SK-N-DZ (cell line): ENCODE measurements around a stretch of chr4.

DNA sequence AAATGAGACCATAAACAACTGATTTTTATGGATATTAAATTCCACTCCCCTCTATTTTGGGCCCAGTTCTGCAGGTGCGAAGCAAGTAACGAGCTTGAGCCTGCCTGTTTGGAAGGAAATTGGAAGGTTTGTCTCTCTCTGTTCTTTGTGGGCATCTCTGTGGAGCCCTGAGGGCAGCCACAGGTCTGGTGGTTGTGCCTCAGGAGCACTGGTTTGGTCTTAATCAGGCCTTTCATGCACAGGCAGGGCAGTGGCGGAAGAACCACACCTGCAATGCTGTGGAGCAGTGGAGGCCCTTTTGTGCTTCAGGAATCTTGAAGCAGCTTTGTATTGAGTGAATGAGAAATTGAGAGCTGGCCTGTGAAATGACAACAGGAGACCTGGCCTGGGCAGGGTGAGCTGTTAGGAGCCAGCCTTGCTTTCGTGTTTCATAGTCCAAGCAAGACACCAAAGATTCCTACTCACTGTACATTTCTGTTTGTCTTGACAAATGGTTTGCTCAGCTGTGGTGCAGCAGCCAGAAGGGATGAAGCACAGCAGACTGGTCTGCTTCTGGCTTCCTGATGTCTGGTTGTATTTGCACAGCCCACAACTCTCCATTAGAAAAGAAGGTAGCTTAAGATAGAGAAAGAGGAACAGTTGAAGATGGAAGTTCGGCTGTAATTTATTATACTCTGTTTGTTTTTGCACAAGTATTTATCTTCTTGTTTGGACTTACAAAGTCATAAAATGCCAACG lies 96.6 kb downstream of the GATB start:
RAMPAGE:
- cytosol, long total RNA, result no peak
- nucleus, long total RNA, result no peak

RAMPAGE:
- cytosol, long total RNA, result no peak
- nucleus, long total RNA, result no peak
Measured at GRCh38 chr4:151664919-151666017, 95.5 kb downstream of the GATB start.

RAMPAGE:
- cytosol, long total RNA, result no peak
- nucleus, long total RNA, result no peak
Measured at GRCh38 chr4:151806598-151806902, 45.7 kb upstream of the GATB start.

DNA sequence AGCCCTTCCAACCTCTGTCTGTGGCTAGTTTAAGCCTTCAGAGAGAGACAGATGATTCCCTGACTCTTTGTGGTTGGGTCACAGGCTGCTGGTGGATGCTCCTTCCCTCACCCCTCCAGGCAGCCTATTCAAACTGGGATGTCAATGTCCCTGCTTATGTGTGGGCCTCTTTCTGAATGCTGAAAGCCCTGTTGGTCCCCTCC lies 148.7 kb upstream of the GATB start:
RAMPAGE:
- cytosol, long total RNA, result no peak
- nucleus, long total RNA, result no peak

GRCh38 chr4:152412348-152412774 lies 123.5 kb downstream of the FBXW7 start:
RAMPAGE:
- cytosol, long total RNA, result no peak
- nucleus, long total RNA, result no peak

RAMPAGE:
- cytosol, long total RNA, result no peak
- nucleus, long total RNA, result no peak
Measured at GRCh38 chr4:152507203-152507402, 28.8 kb downstream of the FBXW7 start.

DNA sequence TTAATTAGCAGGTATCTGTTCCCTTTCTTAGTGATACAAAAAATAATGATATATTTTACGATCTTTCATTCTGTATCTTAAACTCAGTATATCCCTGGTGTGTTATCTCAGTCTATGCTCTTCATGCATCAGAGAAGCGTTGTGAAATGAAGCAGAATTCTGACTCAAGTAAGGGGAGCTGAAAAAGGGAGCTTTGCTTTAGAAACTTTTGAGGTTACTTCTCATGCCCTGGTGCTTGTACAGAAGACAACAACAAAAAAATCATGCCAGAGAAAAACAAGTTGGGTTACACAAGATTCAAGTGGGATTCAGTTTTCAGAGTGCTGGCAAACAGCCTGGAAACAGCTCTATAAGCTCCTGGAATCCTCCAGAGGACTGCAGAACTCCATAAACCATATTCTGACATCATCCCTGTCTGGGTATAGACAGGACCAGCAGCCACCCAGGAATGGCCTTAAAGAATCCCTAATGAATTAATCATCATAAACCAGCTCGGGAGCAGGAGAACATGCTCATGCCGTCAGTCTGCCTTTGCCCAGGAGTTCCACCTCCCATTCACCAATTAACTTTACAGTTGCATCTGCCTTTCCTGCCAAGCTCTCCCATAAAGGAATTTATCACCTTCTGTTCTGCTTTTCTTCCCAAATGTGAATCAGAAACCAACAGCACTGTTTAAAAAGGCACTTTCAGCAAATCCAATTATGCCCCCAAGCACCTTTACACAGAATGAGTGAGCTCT lies 54.4 kb upstream of the FBXW7 start:
RAMPAGE:
- cytosol, long total RNA, result no peak
- nucleus, long total RNA, result no peak

GRCh38 chr4:152691285-152691785 lies 11.5 kb upstream of the TMEM154 start:
RAMPAGE:
- cytosol, long total RNA, result no peak
- nucleus, long total RNA, result no peak

DNA sequence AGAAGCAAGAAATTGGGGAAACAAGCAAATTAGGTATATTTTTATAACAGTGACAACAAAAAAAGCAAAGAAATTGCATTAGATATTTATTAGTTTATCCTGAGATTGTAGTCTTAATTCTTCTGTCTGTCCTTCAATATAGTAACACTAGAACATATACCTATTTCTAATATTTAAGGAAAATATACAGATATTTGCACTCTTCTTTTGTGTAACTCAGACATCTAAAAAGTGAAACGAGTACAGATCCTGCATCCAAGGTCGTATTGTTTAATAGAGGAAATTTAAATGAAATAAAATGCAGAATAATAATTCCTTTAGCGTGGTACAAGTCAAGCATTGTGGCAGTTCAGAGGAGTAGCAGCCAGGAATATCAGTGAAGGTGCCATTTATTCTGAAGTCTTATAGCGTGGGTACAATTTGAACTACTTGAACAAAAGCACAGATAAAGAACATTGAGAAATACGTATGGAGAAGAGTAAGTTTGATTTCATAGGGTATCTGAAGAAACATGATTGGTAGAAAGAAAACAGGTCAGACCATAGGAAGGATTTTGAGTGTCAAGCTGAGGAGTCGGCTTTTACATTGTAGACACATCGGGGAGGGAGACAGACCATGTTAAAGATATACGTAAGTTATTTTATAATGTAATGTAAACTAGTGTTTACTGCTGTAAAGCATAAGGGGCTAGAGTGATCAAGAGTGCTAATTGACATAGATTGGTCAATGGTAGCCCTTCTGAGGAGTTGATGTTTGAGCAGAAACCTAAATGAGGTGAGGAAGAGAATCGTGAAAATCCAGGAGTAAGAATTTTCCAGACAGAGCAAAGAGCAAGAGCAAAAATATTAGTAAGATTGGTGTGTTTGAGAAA lies 21.0 kb downstream of the ARFIP1 start:
RAMPAGE:
- cytosol, long total RNA, result no peak
- nucleus, long total RNA, result no peak

RAMPAGE:
- cytosol, long total RNA, result no peak
- nucleus, long total RNA, result no peak
Measured at GRCh38 chr4:152957251-152958280, 21.4 kb downstream of the FHDC1 start.

RAMPAGE:
- cytosol, long total RNA, result no peak
- nucleus, long total RNA, result no peak
Measured at GRCh38 chr4:152985718-152986091, 49.6 kb downstream of the FHDC1 start.

DNA sequence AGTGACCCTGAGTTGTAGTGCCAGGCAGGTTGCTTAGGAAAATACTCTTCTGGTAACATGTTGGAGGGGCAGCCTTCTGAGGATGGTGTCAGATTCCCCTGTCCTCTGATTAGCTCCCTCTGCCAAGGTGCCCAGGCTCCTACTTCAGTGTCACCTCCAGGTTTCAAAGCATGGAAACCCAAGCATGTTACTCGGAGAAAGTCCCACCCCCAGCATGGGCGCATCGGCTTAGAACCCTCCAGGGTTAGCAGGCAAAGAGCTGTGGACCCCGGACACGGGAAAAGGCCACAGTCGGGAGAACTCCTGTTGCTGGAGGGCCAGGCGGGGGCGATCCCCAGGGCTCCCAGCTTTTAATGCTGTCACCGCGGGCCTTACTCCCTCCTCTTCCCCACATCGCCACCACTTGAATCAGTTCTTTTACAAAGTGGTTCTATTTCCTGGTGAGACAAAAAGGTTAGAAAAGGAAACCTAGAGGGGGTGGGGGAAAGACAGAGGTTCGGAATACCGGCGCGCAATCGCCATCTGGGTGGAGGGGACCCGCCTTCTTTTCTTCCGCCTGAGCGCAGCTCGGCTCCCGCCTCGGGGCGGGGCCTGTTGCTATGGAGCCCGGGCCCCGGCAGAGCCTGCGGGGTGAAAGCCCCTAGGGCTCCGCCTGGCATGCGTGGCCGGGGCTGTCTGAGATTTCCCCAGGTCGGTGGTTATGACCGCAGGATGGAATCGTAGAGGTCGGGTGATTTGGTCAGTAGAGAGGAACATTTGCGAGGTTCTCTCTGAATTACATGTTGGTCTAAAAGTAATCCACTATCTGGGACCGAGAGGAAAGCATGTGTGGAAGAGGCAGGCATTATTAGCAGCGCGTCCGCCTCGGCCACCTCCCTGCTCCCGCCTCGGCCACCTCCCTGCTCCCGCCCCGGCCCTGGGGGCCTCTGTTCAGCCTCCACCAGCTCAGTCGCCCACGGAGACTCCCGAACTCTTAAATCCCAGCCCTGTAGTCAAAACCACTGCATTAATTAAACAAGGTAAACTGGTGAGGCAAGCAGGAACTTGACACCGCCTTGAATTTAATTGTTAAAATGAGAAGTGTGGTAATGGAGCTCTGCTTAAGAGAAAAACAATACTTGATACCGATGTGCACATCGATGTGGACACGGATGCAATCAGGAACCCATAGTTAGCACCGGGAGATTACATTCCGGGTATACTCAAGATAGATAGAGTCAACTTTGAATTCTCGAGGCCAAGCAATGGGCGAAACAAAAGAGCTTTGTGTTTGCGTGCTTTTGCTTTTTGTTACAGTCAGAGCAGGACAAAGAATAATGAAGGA lies 44.9 kb downstream of the TRIM2 start:
RAMPAGE:
- cytosol, long total RNA, result no peak
- nucleus, long total RNA, result no peak

DNA sequence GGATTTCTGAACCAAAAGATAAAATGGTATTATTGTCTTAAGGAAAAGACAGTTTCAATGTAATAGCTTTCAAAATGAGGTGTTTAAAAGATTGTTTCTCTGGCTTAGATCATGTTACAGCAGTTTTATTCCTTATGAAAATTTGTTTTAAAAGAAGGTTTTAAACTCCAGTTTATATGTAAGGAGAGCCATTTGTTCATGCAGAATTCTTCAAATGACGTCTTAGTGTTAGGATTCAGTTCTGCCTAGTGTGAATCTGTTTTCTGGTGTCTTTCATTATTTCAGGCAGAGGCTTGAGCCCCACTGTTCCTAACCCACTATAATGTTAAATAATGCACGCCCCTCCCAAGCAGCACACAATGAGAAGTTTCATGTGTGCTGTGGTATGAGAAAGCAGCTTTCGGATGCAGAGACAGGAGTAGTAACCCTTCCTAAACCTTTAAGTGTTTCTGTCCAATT lies 54.4 kb downstream of the TRIM2 start:
RAMPAGE:
- cytosol, long total RNA, result no peak
- nucleus, long total RNA, result no peak

DNA sequence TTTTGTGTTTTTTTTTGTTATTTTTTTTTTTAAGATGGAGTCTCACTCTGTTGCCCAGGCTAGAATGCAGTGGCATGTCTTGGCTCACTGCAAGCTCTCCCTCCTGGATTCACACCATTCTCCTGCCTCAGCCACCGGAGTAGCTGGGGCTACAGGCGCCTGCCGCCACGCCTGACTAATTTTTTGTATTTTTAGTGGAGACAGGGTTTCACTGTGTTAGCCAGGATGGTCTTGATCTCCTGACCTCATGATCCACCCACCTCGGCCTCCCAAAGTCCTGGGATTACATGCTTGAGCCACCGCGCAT lies 61.0 kb downstream of the TRIM2 start:
RAMPAGE:
- cytosol, long total RNA, result no peak
- nucleus, long total RNA, result no peak

RAMPAGE:
- cytosol, long total RNA, result no peak
- nucleus, long total RNA, result no peak
Measured at GRCh38 chr4:153346873-153347435, 2.5 kb downstream of the MND1 start.

DNA sequence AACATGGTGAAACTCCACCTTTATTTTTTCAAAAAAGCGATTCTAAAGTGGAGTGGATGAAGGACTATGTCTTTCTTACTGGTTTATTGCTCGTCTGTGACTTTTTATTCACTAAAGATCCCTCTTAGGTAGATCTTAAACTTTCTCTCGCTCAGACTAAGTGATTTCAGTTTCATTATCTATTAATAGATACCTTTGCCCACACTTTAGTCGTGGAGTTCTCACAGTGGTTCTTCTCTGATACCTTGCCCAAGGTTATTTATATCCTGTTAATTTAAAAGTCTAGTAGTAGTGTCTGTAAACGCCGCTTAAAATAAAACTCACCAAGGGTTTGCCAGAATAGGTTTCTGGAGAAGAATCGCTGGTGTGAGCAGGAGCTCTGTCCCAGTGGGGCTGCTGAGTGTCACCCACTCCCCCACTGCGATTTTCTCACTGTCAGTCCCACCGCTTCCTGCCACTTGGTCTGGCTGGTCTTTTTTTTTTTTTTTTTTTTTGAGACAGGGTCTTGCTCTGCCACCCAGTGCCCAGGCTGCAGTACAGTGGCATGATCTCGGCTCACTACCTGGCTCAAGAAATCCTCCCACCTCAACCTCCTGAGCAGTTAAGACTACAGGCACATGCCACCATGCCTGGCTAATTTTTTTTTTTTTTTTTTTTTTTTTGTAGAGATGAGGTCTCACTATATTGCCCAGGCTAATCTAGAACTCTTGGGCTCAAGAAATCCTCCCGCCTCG lies 26.8 kb upstream of the TMEM131L start:
RAMPAGE:
- cytosol, long total RNA, result no peak
- nucleus, long total RNA, result no peak

GRCh38 chr4:153483778-153484150 lies 17.6 kb downstream of the TMEM131L start:
RAMPAGE:
- cytosol, long total RNA, result no peak
- nucleus, long total RNA, result no peak

RAMPAGE:
- cytosol, long total RNA, result no peak
- nucleus, long total RNA, result no peak
Measured at GRCh38 chr4:153488063-153489065, 22.2 kb downstream of the TMEM131L start.

RAMPAGE:
- cytosol, long total RNA, result no peak
- nucleus, long total RNA, result no peak
Measured at GRCh38 chr4:153570134-153570605, 104.0 kb downstream of the TMEM131L start.

DNA sequence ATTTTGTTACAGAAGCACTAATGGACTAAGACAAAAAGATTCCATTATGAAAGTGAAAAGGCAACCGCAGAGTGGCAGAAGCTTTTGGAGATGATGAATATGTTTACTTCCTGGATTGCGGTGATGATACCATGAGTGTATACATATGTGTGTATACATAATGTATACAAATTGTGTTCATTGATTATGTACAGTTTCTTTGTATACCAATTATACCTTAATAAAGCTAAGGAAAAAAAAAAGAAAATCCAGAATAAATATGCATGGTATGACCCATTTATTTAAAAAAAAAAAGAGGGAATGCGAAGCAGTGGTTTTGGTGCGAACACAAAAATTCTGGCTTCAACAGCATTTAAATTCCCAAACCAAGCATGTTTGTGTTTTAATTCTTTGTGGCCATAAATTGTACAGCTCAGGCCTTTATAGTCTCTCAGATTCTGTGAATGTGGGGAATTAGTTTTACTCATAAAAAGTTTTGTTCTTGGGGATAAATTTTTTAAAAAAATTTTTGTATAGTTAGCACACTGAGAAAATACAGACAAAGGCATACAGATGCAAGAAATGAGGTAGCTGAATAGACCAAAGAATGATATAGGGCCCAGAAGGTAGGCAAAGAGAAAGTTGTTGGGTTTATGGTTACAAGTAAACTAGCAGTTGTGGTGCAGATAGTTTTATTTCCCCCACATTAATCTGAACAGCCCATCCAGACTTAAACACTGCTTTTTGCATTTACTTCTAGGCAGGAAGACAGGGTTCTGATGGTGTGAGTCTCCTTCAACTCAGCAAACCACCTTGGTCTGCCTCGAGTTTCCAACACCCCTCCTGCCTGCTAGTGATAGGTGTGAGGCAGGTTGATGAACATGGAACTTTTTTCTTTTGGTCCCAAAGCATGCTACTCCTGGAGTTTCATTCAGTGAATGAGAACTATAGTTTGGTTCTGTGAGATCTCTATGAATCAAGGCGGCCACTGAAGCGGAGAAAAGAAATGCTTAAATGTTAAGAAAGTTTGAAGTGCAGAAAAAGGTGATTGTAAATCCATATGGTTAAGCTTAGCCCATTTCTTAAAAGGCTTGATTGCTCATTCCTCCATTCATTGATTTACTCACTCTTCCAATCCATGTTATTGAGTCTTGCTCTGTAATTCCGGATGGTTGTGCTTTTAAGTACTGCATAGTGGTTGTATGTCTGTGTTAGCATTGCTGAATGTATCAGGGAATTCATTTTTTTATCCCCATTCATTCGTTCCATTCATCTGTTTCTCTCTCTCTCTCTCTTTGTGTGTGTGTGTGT lies 17.9 kb downstream of the TLR2 start:
RAMPAGE:
- cytosol, long total RNA, result no peak
- nucleus, long total RNA, result no peak